HEK293 (cell line): ENCODE data around the genes GPR61 and ALX3.

DNA sequence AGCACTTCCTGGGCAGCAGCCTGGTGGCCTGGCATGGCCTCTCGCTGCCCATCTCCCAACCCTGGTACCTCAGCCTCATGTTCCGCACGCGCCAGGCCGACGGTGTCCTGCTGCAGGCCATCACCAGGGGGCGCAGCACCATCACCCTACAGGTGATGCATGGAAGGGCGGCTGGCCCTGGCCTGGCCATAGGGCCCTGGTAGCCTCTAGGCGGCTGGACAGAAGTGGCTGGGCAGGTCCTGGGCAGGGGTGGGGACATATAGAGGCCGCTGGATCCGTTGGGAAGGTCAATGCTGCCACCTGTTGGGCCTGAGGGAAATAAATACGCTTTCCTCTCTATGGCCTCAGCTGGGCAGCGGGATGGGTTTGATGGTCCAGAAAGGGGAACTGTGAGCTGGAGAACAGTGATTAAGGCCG is 14.3 kb downstream of the CELSR2 start:
- PRO-cap: no peak
- RRBS, 2 experiments: no CpG with 5 or more reads among the region's 14 CpGs

DNA sequence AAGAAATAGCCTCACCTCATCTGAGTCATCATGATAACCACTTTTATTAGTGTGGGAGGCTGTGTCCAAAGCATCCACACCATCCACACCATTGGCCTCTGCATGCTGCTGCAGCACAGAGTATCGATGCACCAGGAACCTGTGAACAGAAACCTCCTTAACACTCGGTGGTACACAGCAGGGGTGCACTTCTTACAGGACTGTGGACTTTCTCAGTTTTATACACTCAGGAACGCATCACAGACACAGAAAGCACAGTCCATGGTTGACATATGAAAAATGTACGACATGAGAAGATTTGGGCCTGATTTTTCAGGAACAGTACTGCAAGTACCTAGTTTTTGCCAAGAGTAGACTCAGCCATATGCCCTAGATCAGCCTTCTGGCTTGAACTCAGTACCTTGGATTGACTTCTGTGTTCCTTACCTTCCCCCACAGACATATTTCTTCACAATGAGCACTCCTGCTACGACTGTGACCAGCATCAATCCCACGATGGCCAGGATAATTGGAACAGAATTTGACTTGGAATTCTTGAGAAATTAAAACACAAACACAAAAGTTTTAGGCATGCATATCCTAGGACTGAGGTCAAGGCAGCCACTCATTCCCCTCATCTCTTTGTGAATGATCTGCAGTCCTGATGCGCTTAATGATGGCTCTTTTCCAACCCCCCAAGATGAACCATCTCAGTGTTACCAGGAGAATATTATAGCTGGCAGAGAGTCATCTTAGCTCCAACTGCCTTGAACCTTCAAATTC is 7.6 kb upstream of the MYBPHL start:
- PRO-cap: no peak
- RRBS, 2 experiments: no CpG with 5 or more reads among the region's 7 CpGs

DNA sequence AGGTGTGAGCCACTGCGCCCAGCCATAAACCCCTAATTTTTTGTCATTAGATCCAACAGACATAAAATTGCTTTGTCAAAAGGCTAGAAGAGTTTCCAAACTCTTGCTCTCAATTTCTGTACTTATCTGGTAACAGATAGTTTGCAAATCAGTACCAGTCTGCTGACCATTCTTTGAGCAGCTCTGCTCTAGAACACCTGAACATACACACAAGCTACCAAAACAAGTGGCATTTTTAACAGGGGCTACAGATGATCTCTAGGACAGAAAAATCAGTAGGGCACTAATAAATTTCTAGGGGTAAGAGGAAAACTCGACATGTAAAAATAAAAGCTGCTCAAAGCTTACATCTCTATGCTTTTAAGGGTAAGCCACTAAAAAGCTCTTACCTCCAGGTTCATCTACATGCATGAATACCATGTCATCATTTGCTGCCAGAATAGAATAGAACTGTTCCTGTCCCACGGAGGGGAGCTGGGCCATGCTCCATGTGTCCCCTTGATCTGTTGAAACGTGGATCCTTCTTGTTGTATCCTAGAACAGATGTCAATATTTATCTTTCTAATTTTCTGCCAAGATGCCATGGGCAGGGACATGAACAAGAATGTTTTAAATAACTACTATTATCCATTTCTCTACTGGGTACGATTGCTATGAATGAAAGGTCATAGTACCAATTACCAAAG is 35.0 kb upstream of the MYBPHL start:
- PRO-cap: no peak
- RRBS, 2 experiments: no CpG with 5 or more reads among the region's 5 CpGs

- PRO-cap: no peak
- RRBS, 2 experiments: no CpG with 5 or more reads among the region's 6 CpGs
These were observed 43.8 kb upstream of the MYBPHL start for GRCh38 chr1:109350416-109351171.

- PRO-cap: no peak
- RRBS, 2 experiments: 32 to 56% methylated on average over 3 of the region's 7 CpGs
These were observed at the start of gene GPR61 for GRCh38 chr1:109539579-109540025. Gene GPR61, plus strand, starts transcription at chr1:109539872.

DNA sequence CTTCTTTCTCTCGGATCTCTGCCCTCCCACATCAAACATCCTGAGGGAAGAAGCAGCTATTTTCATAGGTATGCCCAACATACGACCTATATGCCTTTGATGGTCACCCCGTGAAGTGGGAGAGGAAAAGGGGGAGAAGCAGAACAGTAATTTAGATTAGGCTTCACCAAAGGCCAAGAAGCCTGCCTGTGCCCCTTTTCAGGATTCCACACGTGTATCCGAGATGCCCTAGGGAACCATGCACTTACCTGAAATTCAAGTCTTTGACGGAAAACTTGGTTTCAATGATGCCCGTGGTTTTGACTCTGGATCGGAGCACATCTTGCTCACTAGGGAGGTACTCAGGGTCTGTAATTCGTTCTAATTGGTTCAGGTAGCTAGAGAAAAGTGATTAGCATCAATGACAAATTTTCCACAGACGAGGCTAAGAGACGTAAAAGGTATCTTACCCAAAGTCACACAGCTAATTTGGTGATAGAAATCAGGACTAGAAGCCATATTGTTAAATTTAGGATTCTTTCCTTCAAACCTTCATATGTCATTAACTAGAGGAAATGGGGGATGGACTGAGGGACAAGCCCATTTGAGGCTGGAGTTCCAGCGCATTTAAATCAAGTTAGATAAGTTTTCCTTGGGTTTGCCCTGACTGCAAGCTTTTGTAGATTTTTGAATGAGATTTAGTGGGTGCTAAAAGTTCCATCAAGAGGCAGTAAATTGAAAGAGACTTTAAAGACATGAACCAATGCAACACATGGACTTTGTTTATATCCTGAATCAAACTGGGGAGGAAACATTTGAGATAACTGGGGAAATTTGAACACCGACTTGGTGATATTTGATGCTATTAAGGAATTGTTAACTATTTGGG is 13.1 kb downstream of the GNAT2 start:
- PRO-cap: no peak
- RRBS, 2 experiments: no CpG with 5 or more reads among the region's 13 CpGs

- PRO-cap: no peak
- RRBS, 2 experiments: no CpG with 5 or more reads among the region's 20 CpGs
These were observed 6.1 kb downstream of the AMPD2 start for GRCh38 chr1:109625571-109626207.

GRCh38 chr1:109632495-109633344 is 13.1 kb downstream of the AMPD2 start:
- PRO-cap: no peak
- RRBS, 2 experiments: no CpG with 5 or more reads among the region's 9 CpGs

DNA sequence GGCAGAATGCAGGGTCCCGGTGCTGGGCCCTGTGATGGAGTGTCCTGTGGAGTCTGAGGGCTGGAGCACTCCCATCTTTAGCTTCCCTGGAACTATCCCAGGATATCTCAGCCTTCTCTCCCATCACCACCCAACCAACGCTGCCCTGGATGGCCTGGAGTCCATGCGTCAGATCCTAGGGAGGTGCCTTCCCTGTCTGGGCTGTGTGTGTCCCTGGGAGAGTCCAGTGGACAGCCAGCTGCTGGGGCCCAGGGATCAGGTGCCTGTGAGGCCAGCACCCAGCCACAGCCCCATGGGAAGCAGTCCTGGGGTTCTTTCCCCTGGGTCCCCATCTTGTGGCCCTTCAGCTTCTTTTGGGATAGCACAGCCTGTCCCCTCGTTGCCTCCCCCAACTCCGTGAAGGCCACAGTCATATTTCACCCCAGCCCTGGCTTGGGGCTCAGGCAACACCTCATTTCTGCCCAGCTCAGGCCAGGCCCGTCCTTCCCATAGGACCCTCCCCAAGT is 1.1 kb upstream of the EPS8L3 start:
- PRO-cap: no peak
- RRBS, 2 experiments: no CpG with 5 or more reads among the region's 6 CpGs

GRCh38 chr1:109766075-109766600 is 2.4 kb upstream of the EPS8L3 start:
- PRO-cap: no peak
- RRBS, 2 experiments: no CpG with 5 or more reads among the region's 11 CpGs

DNA sequence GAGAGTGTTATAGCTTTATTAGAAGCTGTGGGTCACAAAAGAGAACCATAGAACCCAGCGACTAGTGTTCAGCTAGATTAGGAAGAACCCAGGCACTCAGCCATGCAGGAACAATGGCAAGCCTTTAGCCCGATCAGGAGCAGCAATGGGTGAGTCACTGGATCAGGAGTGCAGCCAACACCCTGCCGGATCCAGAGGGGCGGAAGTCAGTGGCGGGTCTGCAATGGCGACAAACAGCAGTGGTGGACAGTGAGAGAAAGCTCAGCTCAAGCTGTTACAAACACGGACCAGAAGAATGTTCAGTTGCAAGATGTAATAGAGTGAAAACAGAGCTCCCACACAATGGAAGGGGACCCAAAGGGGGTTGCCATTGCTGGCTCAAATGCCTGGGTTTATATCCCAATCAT is 58.3 kb upstream of the CSF1 start:
- PRO-cap: no peak
- RRBS, 2 experiments: no CpG with 5 or more reads among the region's 7 CpGs

DNA sequence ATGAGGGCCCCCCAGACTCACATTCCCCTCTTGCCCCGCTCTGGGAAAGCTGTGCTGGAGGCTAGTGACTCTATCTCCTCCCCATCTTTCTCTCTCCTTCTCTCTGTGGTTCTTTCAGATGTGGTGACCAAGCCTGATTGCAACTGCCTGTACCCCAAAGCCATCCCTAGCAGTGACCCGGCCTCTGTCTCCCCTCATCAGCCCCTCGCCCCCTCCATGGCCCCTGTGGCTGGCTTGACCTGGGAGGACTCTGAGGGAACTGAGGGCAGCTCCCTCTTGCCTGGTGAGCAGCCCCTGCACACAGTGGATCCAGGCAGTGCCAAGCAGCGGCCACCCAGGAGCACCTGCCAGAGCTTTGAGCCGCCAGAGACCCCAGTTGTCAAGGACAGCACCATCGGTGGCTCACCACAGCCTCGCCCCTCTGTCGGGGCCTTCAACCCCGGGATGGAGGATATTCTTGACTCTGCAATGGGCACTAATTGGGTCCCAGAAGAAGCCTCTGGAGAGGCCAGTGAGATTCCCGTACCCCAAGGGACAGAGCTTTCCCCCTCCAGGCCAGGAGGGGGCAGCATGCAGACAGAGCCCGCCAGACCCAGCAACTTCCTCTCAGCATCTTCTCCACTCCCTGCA is 12.5 kb downstream of the CSF1 start:
- PRO-cap: no peak
- RRBS, 2 experiments: no CpG with 5 or more reads among the region's 11 CpGs

GRCh38 chr1:109927707-109928491 is 17.2 kb downstream of the CSF1 start:
- PRO-cap: no peak
- RRBS, 2 experiments: no CpG with 5 or more reads among the region's 8 CpGs

GRCh38 chr1:110016132-110016849 is 18.1 kb upstream of the STRIP1 start:
- PRO-cap: no peak
- RRBS, 2 experiments: no CpG with 5 or more reads among the region's 4 CpGs

DNA sequence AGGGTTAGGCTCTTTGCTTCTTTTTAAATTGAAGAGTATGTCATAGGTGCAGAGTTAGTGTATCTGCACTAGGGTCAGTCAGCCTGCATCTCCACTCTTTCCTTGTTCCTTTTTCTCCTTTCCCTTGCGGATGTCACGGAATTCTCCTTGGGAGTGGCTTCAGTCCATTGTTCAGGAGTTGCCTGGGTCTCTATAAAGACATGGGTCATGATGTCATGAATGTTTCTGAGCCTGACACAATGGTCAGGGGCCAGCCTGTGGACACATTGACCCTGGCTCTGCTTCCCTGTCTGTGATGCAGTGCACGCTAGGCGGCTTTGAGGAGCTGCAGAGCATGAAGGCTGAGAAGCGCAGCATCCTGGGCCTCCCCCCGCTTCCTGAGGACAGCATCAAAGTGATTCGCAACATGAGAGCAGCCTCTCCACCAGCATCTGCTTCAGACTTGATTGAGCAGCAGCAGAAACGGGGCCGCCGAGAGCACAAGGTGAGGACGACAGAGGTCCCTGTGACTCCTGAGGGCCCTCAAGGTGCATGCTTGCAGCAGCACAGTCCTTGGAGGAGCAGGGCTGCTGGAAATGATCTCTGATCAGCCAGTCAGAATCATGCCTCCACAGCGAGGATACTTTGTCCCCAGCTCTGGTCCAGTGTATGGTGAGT is 8.5 kb downstream of the STRIP1 start:
- PRO-cap: no peak
- RRBS, 2 experiments: no CpG with 5 or more reads among the region's 12 CpGs

GRCh38 chr1:110043565-110044207 is 9.3 kb downstream of the STRIP1 start:
- PRO-cap: no peak
- RRBS, 2 experiments: no CpG with 5 or more reads among the region's 10 CpGs

GRCh38 chr1:110055935-110056423 is 14.5 kb downstream of the ALX3 start:
- PRO-cap: no peak
- RRBS, 2 experiments: no CpG with 5 or more reads among the region's 3 CpGs

- PRO-cap: no peak
- RRBS, 2 experiments: 75 to 94% methylated on average over 32 of the region's 57 CpGs
These were observed at the start of gene ALX3 for GRCh38 chr1:110070439-110071076. Gene ALX3, minus strand, starts transcription at chr1:110070672.

GRCh38 chr1:110102096-110102706 is 10.0 kb upstream of the UBL4B start:
- PRO-cap: no peak
- RRBS, 2 experiments: no CpG with 5 or more reads among the region's 12 CpGs

GRCh38 chr1:110116339-110117044 is 4.2 kb downstream of the UBL4B start:
- PRO-cap: no peak
- RRBS, 2 experiments: no CpG with 5 or more reads among the region's 11 CpGs